Skeletal muscle cell (primary cell): ENCODE measurements around a stretch of chr17.

DNA sequence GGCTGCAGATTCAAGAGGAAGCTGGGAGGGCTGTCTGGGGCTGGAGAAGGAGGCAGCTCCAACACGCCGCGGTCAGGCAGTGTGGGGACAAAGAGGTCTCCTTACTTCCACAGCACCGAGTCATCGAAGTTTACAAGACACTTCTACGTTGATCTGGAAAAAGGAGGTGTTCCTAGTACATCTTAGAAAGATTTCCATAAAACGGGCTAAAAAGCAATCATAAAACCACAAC is 17.9 kb upstream of the DOC2B start:
- RRBS = no CpG with 5 or more reads among the region's 7 CpGs

DNA sequence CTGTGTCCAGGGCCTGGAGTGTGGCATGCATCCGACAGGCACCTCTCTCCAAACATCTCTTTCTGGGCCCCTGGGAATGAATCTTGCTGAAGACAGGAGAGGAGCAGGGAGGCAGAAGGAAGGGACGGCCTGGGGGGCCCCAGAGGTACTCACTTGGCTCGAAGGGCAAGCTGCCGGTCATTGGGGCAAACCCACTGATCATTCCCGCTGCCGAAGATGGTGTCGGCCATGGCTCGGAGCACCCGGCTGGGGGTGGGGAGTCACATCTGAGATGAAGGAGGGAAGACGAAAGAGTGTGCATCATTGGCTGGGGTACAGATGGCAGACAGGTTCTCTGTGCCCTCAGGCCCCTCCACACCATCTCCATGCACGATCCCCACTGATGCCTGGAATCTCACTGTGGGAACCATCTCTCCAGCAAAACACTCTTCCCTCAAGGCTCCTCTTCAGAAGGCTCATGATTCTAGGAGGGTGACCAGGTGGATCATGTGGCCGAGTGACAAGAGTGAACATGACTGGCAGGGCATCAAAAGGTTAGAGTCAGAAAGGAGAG is 25.2 kb downstream of the RPH3AL start:
- RRBS = 89% methylated on average over 6 of the region's 12 CpGs

- RRBS = no CpG with 5 or more reads among the region's 50 CpGs
These were observed 79.9 kb downstream of the C17orf97 start for GRCh38 chr17:489722-490660.

DNA sequence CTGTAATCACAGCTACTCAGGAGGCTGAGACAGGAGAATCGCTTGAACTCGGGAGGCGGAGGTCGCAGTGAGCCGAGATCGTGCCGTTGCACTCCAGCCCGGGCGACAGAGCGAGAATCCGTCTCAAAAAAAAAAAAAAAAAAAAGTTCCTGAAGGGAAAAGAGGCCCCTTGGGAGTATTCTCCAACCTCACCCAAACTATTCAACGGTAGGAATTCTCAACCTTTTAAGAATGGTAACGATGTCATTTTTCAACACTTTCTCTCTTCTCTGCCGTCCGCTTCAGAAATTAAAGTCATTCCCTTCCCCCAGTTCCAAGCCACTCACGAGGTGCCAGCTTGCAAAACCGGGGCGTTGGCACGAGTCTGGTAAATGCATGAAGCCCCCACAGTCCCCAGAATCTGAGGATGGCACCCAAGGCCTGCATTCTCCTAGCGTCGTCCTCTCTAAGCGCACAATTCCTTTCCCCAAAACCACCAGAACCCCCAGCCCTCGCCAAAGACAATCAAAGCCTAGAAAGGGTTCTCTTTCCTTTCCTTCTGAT is 648 bp downstream of the VPS53 start:
- RRBS = no CpG with 5 or more reads among the region's 23 CpGs

DNA sequence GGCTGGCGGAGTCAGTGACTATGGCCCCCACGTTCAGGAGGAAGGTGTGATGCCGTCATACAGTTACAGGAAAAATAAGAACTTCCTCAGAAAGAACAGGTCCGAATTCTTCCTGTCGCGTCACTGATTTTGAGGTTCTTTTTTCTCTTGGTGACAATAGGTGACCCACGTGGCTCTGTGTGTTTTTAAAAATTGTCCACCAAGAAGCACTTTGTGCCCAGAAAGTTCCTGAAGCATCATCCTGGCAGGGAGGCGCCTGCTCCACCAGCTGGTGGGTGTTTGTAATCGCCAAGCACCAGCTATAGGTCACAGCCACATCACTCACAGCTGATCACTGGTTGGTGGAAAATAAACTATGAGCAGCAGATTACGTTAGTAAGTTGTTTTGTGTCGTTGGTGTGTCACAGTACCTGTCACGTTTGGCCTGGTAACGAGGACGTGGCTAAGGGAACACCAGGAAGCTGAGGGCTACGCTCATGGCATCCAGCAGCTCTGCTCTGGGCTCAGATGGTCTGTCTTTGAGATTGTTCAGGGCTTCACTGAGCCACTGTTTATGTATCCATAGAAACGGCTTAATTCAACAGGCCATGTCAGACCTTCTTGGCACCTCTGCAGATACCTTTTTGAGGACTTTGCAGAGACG is 10.1 kb downstream of the MRM3 start:
- RRBS = no CpG with 5 or more reads among the region's 17 CpGs

- RRBS = no CpG with 5 or more reads among the region's 22 CpGs
These were observed 95.5 kb downstream of the MRM3 start for GRCh38 chr17:877518-878105.

DNA sequence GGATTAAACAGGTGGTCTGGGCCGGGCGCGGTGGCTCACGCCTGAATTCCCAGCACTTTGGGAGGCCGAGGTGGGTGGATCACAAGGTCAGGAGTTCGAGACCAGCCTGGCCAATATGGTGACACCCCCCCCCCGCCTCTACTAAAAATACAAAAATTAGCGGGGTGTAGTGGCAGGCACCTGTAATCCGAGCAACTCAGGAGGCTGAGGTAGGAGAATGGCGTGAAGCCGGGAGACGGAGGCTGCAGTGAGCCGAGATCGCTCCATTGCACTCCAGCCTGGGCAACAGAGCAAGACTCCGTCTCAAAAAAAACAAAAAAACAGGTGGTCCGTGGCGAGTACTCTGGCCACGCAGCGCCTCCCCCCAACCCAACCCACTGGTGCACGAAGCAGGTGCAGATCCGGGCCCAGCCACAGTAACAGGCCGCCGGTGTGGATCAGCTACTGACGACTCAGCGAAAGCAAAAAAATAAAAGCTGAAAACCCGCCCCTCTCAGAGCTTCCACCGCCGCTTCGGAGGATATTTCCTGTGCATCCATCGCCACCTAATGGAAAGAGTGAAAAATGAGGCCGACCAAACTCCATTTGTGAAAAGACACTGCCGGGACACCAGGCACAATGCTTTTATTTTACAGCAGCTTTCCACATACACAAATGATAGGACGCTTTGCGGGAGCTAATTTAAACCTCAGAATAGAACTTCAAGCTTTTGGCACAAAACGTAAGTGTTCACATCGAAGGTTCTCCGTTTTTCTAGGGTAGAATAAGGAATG is 1.3 kb upstream of the NXN start:
- RRBS = no CpG with 5 or more reads among the region's 37 CpGs

GRCh38 chr17:1005926-1006557 is 9.1 kb downstream of the TIMM22 start:
- RRBS = no CpG with 5 or more reads among the region's 20 CpGs

DNA sequence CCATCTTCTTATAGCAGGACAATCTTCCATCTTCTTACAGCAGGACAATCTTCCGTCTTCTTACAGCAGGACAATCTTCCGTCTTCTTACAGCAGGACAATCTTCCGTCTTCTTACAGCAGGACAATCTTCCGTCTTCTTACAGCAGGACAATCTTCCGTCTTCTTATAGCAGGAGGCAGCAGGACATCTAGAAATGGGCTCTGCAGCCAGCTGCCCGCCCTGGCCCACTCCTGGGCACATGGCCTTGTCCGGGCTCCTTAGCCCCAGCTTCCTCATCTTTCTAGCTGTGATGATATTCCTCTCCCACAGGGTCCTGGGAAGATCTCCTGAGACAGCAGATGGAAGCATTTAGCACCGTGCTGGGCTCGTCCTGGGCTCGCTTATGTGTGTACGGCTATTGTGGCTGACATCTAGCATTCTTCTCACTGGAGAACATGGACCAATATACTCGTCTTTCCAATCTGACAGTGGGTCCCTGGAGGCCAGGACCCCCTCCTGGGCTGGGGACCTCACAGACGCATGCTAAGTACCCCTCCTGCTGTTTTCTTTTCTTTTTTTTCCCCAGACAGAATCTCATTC is 48.5 kb downstream of the TIMM22 start:
- RRBS = no CpG with 5 or more reads among the region's 13 CpGs

DNA sequence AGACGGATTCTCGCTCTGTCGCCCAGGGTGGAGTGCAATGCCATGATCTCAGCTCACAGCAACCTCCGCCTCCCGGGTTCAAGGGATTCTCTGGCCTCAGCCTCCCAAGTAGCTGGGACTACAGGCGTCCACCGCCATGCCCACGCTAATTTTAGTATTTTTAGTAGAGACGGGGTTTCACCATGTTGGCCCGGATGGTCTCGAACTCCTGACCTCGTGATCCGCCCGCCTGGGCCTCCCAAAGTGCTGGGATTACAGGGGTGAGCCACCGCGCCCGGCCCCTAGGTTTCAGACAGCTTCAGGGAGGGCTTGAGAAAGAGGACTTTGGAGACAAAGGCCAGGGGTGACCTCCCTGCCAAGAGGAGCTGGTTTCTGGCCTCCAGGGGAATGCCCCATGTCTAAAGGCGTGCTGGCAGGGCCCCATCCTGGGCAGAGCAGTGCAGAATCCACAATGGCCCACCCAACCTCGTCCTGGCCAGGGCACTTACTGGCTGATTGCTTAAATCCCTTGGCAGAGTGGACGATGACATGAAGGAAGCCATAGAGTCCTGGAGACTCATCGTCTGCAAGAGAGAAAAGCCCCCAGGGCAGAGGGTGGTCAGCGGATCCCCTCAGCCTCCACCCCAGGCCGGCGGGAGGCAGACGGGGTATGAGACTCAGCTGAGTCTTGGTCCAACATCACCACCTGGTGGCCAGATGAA is 58.8 kb downstream of the TIMM22 start:
- RRBS = no CpG with 5 or more reads among the region's 25 CpGs

DNA sequence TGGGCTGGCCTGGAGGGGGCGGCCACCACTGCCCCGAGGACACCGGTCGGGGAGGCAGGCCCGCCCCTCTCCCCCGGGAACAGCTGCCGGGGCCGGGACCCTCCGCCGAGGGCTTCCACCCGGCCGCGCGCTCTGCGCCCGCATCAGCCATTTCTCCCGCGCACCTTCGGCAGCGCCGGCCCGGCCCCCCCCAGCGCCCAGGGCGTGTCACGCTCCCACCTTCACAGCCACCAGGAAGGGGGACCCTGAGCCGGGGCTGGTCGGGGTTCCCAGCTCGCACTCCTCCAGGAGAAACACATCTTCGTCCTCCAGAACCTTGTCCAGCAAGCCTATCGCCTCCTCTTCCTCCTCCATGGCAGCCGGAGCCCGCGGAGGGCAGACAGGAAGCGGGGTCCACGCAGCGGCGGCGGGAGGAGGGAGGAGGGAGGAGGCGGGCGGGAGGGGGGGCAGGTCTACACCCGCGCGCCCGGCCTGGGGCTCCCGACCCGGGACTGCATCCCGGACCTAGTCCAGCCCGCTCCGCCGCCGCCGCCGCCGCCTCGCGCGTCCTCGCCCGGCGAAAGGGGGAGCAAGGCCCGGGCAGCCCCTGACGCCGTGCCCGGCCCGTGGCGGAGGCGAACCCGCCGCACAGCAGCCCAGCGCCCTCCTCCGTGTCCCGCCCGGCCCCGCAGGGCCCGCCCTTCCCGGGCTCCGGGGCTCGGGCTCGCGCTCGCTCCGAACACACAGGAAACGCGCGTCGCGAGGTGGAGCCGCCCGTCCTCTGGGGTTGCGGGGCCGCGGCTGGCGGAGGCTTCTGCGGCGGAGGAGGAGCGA is 70.9 kb downstream of the ABR start:
- RRBS = 2% methylated on average over 42 of the region's 96 CpGs

DNA sequence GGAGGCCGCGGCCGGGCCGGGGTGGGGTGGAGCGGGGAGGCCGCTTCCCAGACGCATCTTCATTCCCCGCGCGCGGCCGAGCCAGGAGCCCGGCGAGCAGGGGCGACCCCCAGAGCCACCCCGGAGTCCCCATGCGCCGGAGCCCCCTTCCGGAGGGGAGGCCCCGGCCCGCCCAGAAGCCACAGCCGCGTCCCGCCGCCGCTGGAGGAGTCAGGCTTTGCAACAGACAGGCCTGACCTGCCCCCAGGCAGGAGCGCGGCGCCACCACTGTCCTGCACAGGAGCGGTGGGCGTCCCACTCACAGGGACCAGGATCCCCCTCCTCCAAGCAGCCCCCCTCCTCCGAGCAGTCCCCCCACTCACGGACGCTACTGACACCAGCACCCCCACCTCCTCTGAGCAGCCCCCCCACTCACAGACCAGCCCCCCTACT is 70.2 kb downstream of the ABR start:
- RRBS = 2% methylated on average over 9 of the region's 34 CpGs

DNA sequence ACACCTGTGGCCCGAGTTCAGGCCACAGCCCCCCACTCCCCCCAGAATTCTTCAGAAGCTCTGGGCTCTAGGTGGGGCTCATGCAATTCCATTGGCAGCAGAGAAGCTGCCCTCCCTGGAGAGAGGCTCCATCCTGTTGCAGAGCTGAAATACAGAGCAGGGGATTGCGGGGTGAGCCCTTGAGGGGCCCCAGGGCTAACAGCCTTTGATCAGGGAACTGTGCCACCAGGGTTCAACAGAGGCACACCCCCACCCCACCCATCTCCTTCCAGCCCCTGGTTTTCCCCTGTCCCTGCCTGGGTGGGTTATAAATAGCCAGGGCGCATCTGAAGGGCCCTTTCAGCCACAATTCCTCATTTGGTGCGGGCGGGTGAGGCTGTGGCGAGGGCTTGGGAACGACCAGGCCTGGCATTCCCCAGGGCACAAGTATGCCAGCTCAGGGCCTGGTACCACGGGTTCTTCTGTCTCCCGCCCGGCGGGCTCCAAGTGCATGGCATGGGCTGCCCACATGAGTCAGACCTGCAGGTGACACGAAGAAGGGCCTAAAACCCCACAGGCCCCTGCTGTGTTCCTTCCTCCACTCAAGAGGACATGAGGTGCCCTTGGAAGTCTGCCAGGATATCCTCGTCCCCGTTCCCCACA is 69.1 kb downstream of the ABR start:
- RRBS = no CpG with 5 or more reads among the region's 14 CpGs

GRCh38 chr17:1137493-1137910 is 42.3 kb downstream of the ABR start:
- RRBS = no CpG with 5 or more reads among the region's 18 CpGs

GRCh38 chr17:1169023-1169471 is 10.7 kb downstream of the ABR start:
- RRBS = no CpG with 5 or more reads among the region's 11 CpGs

GRCh38 chr17:1179193-1179401 is 684 bp downstream of the ABR start:
- RRBS = under 1% methylated on average over 7 of the region's 16 CpGs

DNA sequence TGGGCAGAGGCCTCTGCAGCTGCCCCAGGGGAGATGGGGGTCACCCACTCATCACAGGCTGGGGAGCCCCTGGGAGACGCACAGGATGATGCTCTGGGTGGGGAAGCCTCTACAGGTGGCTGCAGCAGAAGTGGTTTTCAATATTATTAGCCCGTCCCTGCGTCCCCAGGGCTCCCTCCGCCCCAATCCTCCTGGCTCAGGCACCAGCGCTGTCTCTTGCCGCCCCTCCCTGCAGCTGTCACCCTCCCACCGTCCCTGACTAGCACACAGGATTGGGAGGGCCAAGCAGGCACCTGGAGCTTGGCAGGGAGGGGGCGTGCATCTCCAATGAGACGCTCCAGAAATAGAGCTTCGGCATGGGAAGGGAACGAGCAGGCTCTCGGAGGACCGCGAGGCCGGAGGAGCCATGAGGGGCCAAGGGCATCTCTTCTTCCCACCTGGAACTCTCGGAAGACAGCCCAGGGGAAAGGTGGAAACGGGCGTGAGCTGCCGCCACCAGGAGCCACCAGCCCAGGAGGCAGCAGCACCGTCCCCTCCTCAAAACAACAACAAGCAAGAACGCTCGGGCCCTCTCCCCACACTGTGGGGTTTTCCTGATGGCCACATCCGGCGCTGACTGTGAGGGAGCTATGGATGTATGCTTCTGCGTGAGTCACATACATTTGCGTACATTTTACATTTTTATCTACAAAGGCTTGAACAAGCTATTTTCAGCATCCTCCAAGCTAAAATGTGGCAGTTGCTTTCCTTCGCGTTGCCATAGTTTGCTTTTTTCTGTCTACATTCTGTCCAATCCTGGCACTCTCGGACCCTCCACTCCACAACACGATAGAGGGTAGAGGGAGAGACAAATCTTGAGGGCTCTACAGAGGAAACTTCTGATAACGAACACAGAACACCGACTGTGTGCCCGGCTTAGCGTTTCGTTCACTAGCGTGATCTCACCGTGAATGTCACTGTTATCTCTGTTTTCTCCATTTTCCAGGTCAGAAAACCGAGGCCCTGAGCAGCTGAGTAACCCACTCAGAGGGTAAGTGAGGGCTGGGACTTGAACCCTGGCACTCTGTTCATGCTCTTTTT is 1.8 kb upstream of the ABR start:
- RRBS = no CpG with 5 or more reads among the region's 38 CpGs

GRCh38 chr17:1200988-1201774 is 21.4 kb upstream of the ABR start:
- RRBS = 69% methylated on average over 6 of the region's 29 CpGs

DNA sequence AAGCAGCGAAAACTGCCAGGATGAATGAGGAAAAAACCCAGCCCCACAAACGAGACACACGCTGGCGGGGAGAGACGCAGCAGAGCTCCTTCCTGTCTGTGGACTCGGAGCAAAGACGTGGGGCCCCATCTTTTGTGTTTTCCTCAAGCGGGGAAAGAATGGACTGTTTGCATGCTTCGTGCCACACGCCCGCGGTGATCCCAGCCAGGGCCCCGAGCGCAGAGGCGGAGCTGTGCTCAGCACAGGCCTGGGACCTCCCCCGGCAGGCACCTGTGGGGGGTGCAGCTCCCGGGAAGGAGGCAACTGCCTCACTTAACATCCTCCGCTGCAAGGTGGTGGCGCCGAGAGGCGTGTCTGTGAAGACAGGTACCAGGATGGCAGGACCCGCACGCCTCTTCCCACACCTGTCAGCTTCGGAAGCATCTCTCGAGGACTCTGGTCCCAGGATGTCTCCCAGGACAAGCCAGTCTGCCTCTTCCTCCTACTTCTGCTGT is 19.2 kb downstream of the TRARG1 start:
- RRBS = no CpG with 5 or more reads among the region's 25 CpGs

GRCh38 chr17:1324109-1324738 is 44.8 kb downstream of the TRARG1 start:
- RRBS = no CpG with 5 or more reads among the region's 28 CpGs